ENCODE results near the gene KCNG3.

GRCh38 chr2:40238163-40238835, 213.6 kb downstream of the SLC8A1 start:
- PRO-cap = no peak
- RAMPAGE, long total RNA = no peak

DNA sequence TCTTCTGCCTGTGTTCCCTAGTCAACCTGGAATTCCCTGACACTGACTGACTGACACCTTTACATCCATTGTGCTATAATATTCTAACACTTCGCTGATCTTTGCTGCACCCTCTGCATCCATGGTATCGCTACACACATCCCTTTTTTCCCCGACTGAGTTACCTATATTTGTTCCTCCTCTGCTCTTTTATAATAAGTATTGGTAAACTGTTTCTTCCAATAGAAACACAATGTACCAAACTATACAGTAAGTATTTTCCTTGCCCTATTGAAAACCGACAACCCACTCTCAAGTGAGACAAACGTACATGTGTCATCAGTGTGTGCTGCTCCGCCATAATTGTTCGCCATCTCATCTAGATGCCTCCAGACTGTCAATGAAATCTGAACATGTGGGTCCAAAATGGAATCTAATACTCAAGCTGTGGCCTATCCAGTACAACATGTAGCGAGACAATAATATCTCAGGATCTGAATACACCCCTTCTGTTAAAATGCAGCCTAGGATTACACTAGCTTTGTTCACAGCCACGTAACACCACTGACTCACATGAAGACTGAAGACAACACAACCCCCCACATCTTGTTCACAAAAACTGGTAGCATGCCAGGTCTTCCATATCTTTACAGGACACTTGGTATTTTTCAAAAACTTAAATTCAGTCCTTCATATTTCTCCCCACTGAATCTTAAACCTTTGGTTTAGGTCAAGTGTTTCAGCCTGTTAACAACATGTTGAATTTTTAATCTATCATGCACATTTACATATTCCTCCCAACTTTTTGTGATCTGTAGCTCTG, 84.4 kb downstream of the SLC8A1 start:
- PRO-cap = no peak
- RAMPAGE, long total RNA = no peak

- PRO-cap = no peak
- RAMPAGE, long total RNA = no peak
Measured at GRCh38 chr2:40371518-40372015, 80.3 kb downstream of the SLC8A1 start.

GRCh38 chr2:40451317-40451424, 719 bp downstream of the SLC8A1 start:
- PRO-cap = no peak
- RAMPAGE, long total RNA = no peak

DNA sequence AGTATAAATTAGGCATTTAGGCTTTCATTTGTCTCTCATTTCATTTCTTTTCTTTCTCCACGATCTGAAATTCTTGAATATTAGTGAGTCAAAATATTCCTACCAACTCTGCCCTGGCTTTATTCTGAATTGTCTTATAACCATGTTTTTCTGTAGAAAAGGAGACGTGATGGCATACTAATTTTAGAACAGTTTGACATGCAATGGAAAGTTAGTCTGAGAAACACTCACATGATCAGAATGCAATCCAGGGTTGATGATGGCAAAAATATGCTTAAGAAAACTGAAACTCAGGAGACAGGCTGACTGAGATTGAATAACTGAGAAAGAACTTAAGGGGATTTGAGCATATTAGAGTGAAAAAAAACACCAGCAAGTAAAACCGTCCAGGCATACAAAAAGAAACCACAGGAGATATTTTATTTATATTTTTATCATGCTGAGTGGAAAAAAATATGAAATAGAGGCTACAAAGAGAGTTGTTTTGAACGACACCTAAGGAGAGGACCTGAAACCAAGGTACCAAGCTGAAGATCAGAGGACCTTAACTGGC, 437.3 kb upstream of the PKDCC start:
- PRO-cap = bidirectional peak, plus-strand start at position 277 of the sequence, minus-strand start at position 131 of the sequence
- RAMPAGE, long total RNA = no peak

GRCh38 chr2:41840481-41841658, 207.0 kb upstream of the PKDCC start:
- PRO-cap = bidirectional peak, plus-strand start at chr2:41841046, minus-strand start at chr2:41840868
- RAMPAGE, long total RNA = no peak

DNA sequence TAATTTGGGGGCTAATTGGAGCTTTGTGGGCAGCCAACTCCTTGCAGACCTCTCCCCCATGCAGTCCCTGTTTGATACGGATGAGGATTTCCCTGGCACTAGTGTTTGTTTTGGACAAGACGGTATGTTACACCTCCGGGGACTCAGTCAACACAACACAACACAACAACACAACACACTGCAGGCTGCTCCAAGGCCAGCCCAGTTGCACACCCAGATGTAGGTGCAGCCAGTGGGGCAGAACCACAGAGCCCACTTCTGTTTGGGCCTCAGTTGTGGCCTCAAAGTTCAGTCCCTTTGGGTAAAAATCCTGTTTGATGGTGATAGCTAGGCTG, 141.0 kb upstream of the PKDCC start:
- PRO-cap = no peak
- RAMPAGE, long total RNA = no peak

GRCh38 chr2:41912809-41913253, 135.0 kb upstream of the PKDCC start:
- PRO-cap = no peak
- RAMPAGE, long total RNA = no peak

- PRO-cap = no peak
- RAMPAGE, long total RNA = no peak
Measured at GRCh38 chr2:42040876-42041204, 7.0 kb upstream of the PKDCC start.

DNA sequence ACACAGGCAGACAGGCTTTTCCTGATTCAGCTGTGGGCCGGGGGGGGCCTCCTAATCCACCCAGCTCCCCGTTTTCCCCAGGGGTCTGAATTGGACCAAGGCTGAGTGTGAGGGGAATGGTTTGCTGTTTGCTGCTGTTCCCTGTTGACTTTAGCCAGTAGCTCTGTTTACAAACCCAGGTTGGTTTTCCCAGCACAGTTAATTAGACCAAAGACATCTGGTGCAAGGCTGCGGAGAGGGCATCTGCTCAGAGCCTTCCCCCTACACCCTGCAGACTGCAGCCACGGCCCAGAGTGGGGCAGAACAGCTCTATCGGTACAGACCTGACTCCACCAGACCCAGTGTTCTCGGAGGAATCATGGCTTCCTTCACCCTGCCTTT, 1.8 kb upstream of the PKDCC start:
- PRO-cap = no peak
- RAMPAGE, long total RNA = no peak

GRCh38 chr2:42117855-42118685, 51.1 kb upstream of the EML4 start:
- PRO-cap = unidirectional peak, minus-strand start at chr2:42118087
- RAMPAGE, long total RNA = no peak

DNA sequence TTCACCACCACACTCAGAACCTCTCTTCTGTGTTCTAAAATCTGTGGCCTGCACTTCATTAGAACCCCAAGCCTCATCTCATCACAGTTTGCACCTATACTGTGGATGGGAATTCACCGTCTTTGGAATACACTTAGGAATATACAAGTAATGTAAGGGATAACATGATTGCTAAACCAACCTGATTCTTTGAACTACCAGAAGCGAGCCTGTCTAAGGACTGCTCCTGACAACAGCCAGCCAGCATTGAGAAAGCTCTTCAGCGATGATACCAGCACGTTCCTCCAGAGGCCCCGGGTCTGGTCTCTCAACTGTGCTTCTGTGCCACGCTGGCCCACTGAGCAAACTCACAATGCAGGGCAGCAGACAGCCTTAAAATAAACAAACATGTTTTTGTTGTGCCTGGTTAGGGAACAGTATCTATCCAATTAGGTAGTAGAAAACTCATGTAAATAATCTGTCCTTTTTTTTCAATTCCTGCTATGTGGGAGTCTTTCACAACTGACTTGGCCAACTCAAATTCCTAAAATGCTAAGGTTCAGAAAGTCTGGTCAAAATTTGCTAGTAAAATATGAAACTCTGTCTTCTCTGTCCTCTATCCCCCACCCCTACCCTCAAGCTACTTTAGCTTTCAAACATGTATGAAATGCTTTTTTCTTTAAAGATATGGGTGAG, 21.5 kb upstream of the EML4 start:
- PRO-cap = no peak
- RAMPAGE, long total RNA = no peak

- PRO-cap = no peak
- RAMPAGE, long total RNA = no peak
Measured at GRCh38 chr2:42191227-42191790, 22.2 kb downstream of the EML4 start.

- PRO-cap = bidirectional peak, plus-strand start at chr2:42494246, minus-strand start at chr2:42493977
- RAMPAGE, long total RNA = no peak
Measured at GRCh38 chr2:42493895-42494401, at the start of gene KCNG3. TSS of gene KCNG3 (minus strand) at chr2:42493982.

- PRO-cap = no peak
- RAMPAGE, long total RNA = no peak
Measured at GRCh38 chr2:42546506-42547444, 21.7 kb upstream of the MTA3 start.

DNA sequence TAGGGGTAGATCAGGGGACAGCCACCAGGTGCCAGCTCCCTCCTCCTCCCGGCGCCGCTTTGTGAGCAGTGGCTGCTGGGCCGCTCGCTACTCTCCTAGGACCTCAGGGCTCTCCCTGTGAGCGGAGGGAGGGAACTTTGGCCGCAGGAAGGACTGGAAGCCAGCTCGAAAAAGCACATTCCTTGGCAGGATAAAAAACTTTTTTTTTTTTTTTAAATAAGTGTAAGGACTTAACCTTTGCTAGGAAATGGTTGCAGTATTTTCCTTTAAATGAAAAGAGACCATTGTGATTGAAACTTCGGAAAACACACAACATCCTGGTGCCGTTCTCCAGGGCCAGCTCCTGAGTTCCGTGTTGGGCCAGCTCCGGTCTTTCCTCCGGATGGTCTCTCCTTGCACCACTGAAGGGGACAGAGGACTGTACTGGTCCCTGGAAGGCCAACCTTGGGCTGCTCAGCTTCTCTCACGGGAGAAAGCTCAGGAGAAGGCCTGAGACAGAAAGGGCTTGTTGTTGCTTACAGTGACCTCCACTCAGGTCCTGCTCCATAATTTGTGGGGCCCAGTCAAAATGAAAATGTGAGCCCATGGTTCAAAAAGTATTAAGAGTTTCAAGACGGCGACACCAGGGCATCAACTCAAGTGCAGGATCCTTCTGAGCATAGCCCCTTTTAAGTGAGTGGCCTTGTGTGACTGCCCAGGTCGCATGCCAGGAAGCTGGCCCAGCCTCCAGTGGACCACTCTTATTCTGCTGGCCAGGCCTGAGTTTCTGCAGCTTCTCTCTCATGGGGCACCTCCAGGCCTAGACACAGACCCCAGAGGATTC, 83.2 kb upstream of the HAAO start:
- PRO-cap = unidirectional peak, minus-strand start at position 61 of the sequence; unidirectional peak, minus-strand start at position 105 of the sequence
- RAMPAGE, long total RNA = no peak

- PRO-cap = no peak
- RAMPAGE, long total RNA = no peak
Measured at GRCh38 chr2:42905558-42906218, 113.3 kb upstream of the HAAO start.

GRCh38 chr2:42974630-42975715, 182.6 kb upstream of the HAAO start:
- PRO-cap = unidirectional peak, plus-strand start at chr2:42975297
- RAMPAGE, long total RNA = no peak

GRCh38 chr2:43013816-43014420, 212.5 kb downstream of the ZFP36L2 start:
- PRO-cap = no peak
- RAMPAGE, long total RNA = no peak

GRCh38 chr2:43042085-43042411, 184.4 kb downstream of the ZFP36L2 start:
- PRO-cap = no peak
- RAMPAGE, long total RNA = no peak